Measurements from ENCODE around the gene CLDN11.

GRCh38 chr3:170330153-170330886 is 27.2 kb upstream of the SKIL start:
- PRO-cap: bidirectional peak, plus-strand start at chr3:170330548, minus-strand start at chr3:170330424
- RAMPAGE, long total RNA, 5 experiments: no peak in any of the 5 experiments
- RRBS: no CpG with 5 or more reads among the region's 10 CpGs

DNA sequence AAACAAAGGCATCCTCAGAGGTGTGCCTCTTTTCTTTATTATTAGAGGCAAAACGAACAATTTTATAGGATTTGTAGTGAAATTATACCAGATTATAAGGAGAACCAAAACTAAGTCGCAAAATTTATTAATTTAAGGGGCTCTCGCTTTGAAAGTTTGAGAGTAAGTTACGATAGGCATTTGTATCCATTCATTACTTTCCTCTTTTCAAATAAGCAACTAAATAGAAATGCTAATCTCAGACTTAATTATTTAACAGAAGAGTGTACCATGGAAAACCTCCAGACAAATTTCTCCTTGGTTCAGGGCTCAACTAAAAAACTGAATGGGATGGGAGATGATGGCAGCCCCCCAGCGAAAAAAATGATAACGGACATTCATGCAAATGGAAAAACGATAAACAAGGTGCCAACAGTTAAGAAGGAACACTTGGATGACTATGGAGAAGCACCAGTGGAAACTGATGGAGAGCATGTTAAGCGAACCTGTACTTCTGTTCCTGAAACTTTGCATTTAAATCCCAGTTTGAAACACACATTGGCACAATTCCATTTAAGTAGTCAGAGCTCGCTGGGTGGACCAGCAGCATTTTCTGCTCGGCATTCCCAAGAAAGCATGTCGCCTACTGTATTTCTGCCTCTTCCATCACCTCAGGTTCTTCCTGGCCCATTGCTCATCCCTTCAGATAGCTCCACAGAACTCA is 2.7 kb downstream of the SKIL start:
- PRO-cap: no peak
- RAMPAGE, long total RNA, 5 experiments: start-site peak on the plus strand in 3 of 5 experiments, centred at positions 188 to 339 of the sequence, 15 to 26 reads per replicate
- RRBS: no CpG with 5 or more reads among the region's 11 CpGs

- PRO-cap: no peak
- RAMPAGE, long total RNA, 5 experiments: start-site peak on the plus strand in 1 of 5 experiments, at chr3:170361175-170361292 at its widest, 23 reads per replicate
- RRBS: no CpG with 5 or more reads among the region's 6 CpGs
Observed at GRCh38 chr3:170360765-170361427, 3.4 kb downstream of the SKIL start.

DNA sequence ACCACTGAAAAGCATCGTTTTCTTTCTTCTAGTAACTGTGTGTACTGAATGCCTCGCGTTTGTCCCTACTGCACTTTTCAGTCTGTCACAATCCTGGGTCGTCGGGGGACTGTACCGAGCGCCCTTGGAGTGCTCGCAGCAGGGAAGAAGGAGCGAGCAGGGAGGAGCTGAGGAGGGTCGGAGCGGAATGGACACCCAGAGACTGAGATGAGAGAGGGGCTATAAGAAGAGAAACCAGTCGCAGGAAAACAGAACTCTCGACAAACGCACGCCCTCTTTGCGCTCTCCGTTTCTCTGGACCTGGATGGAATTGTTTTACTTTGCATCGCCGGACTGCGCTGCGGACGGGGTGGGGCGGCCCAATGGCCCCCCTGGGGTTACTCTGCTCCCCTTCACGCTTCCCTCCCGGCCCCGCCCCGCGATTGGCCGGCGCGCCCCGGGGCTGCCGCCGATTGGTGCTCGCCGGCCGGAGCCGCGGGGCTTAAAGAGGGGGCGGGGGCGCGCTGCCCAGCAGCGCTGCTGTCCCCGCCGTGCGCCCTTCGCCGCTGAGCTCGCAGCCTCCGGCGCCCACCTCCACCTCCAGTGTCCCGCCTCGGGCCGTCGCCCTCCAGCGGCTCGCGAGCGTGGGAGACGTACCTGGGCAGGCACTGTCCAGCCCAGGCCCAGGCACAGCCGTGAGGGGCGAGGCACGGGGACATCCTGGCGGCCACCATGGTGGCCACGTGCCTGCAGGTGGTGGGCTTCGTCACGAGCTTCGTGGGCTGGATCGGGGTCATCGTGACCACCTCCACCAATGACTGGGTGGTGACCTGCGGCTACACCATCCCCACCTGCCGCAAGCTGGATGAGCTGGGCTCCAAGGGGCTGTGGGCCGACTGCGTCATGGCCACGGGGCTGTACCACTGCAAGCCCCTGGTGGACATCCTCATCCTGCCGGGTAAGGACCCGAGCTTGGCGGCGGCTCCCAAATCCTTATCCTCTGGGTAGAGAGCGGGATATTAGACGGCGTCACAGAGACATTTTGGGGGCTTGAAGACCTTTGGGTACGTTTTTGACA is at the start of gene CLDN11:
TSS of gene CLDN11 (plus strand) at position 513 of the 1,057 bp plus-strand sequence.
- PRO-cap: bidirectional peak, plus-strand start at position 513 of the sequence, minus-strand start at position 296 of the sequence
- RAMPAGE, long total RNA, 5 experiments: start-site peak on the plus strand in 4 of 5 experiments, centred at positions 527 to 813 of the sequence, 5 to 25 reads per replicate
- RRBS: 2% methylated on average over 19 of the region's 83 CpGs

GRCh38 chr3:171460655-171461351 is 598 bp upstream of the TNIK start:
- PRO-cap: bidirectional peak, plus-strand start at chr3:171460910, minus-strand start at chr3:171460747; bidirectional peak, plus-strand start at chr3:171461175, minus-strand start at chr3:171461160
- RAMPAGE, long total RNA, 5 experiments: no peak in any of the 5 experiments
- RRBS: no CpG with 5 or more reads among the region's 46 CpGs

DNA sequence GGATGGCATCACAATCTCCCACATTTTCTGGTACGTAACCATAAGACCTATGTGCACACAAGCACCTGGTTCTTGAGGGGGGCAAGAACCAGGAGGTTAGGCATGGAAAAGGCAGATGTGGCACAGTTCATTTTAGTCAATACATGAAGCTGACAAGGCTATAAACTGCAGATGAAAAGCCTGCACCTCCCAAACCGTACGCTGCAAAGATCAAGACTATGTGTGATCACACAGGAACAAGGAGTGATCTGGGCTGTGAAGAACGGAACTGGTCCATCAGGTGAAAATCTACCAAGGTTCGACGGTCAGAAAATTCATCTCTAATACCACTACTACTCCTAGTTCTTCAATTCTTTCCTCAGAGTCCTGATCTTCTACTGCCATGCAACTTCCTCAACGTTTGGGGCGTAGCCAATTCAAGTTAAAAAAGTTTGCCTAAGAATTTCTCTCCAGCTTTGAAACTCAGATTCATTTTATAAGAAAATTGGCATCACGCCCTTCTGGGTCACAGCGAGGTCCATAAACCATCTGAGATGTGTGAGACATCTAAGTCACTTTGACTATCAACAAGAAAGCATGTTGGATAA is 41.9 kb downstream of the PLD1 start:
- PRO-cap: no peak
- RAMPAGE, long total RNA, 5 experiments: no peak in any of the 5 experiments
- RRBS: no CpG with 5 or more reads among the region's 10 CpGs

DNA sequence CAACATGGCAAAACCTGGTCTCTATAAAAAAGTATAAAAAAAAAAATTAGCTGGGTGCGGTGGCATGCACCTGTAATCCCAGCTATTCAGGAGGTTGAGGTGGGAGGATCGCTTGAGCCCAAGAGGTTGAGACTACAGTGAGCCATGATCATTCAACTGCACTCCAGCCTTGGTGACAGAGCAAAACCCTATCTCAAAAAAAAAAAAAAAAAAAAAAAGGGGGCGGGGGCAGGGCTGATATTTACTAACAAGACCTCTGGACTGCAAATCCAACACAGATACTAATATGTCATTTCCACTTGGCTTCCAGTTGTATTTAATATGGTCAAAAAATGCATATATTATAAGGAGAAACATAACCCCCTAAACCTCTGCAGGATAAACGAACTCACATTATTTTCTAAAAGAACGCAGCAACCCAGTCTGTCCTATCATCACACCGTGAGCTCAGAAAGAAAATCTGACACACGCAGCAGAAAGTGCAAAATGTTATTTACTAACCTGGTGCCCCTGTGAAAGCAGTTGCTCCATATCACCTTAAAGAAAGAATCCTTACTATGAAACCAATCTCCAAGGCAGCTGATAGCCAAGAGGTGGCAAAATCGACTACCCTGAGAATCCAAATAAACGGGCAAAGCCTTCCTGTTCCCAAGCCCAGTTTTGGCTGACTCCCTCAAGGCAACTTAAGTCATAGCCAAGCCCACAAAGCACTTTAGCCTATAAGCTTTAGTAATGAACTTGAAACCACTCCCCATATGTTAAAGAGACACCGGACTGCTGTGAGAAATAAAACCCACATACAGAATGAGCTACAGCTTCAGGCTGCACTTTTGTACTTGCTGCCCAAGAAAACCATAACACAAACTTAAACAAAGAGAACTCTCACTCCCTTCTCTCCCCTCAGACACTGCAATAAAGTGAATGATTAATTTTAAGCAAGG is 39.3 kb downstream of the PLD1 start:
- PRO-cap: unidirectional peak, minus-strand start at position 662 of the sequence; unidirectional peak, minus-strand start at position 685 of the sequence
- RAMPAGE, long total RNA, 5 experiments: start-site peak on the minus strand in 3 of 5 experiments, centred at positions 640 to 663 of the sequence, 20 to 169 reads per replicate
- RRBS: no CpG with 5 or more reads among the region's 10 CpGs

DNA sequence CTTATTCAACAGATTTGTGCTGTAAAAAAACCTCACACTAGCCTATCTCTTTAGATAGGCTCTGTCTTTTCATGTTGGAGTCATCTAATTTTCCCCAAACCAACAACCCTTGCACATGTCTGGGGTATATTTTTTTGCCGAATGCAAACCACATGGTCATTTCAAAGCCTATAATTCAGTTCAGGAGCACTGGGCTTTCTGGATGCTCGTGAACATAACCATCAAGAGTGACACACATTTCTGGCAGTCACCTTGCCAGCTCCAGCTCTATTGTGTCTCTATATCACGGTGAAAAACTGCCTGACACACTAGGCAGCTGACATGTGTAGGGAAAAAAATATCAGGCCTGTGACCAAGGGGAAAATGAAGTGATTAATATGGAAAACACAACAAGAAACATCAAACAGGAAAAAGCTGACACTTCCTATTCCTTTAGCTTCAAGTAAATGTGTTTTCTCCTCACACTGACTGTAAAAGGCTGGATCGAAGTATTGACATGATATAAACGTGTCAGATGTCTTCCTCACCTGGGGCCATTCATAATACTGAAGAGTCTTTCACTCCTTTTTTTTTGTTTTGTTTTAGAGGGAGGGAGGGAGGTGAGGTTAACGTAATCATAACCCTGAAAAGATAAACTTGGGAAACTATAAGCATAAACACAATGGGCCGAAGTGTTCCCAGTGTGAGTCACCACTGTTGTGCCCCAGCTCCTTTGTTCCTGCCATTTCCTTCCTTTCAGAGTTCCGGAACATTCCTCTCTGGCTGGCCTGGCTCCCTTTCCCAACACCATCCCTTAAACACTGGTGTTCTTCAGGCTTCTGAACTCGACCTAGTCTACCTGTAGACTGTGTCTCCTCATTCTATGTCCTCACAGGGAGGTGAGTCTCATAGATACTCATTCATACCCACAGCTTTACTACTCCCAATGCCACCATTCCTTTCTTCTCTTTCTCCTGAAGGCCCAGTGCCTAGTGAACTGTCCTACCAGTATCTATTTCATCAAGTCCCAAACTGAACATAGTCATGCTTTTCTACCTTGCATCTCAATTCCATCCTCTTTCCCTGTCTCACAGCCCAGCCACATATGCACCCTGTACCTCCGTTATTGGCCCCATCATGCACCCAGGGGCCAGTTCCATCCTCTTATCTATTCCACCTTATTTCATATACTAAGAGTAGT is 18.7 kb downstream of the PLD1 start:
- PRO-cap: no peak
- RAMPAGE, long total RNA, 5 experiments: start-site peak on the minus strand in 1 of 5 experiments, centred at position 1,122 of the sequence, 16 reads per replicate
- RRBS: no CpG with 5 or more reads among the region's 10 CpGs

- PRO-cap: no peak
- RAMPAGE, long total RNA, 5 experiments: no peak in any of the 5 experiments
- RRBS: no CpG with 5 or more reads among the region's 4 CpGs
Observed at GRCh38 chr3:171796682-171797335, 13.5 kb downstream of the PLD1 start.

DNA sequence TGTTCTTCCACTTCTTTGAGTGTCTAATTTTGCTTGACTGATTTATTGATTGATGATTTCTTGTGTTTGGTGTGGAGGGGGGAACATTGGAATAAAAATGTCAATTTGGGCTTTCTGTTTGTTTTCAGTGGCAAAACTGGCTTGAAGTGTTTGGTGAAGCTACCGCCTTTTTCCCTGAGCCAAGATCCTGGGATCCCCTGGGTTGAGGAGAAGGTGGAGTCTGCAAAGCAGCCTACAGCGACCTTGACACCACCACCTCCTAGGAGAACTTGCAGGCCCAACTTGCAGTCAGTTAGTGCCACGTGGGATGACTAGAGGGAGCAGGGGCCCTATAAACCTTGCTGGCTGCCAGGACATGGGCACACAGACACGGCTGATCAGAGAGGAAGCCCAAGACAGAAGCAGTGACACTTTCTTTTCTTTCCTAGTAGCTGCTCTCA is 2.5 kb upstream of the TMEM212 start:
- PRO-cap: no peak
- RAMPAGE, long total RNA, 5 experiments: no peak in any of the 5 experiments
- RRBS: no CpG with 5 or more reads among the region's 4 CpGs

DNA sequence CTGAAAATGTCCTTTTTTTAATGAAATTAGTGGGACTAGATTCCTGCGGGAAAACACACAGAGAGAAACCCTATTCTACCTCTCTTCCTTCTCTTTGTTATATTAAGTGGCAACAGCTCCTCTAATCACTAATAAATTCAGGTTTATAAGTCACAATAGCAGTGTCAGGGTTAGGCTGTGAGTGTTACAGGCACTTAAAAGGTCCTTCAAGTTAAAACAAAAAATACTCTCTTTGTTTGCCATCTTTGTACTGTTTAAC is 2.2 kb upstream of the TMEM212 start:
- PRO-cap: no peak
- RAMPAGE, long total RNA, 5 experiments: no peak in any of the 5 experiments
- RRBS: no CpG with 5 or more reads among the region's 1 CpG

DNA sequence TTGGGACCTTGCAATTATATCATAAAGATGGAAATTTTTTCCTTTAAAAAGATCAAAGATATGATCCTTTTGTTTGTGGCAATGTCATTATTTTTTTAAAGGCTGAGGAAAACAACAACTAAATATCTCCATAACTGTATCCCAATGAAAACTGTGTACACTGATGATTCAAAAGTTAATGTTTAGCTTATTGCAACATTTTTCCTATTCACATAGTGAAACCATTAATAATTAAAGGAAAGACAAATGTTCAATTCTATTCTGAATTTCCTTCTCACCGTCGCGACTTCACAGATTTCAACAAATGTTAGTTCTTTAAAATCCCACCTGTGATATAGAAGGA is 40.3 kb downstream of the TMEM212 start:
- PRO-cap: no peak
- RAMPAGE, long total RNA, 5 experiments: no peak in any of the 5 experiments
- RRBS: no CpG with 5 or more reads among the region's 3 CpGs

DNA sequence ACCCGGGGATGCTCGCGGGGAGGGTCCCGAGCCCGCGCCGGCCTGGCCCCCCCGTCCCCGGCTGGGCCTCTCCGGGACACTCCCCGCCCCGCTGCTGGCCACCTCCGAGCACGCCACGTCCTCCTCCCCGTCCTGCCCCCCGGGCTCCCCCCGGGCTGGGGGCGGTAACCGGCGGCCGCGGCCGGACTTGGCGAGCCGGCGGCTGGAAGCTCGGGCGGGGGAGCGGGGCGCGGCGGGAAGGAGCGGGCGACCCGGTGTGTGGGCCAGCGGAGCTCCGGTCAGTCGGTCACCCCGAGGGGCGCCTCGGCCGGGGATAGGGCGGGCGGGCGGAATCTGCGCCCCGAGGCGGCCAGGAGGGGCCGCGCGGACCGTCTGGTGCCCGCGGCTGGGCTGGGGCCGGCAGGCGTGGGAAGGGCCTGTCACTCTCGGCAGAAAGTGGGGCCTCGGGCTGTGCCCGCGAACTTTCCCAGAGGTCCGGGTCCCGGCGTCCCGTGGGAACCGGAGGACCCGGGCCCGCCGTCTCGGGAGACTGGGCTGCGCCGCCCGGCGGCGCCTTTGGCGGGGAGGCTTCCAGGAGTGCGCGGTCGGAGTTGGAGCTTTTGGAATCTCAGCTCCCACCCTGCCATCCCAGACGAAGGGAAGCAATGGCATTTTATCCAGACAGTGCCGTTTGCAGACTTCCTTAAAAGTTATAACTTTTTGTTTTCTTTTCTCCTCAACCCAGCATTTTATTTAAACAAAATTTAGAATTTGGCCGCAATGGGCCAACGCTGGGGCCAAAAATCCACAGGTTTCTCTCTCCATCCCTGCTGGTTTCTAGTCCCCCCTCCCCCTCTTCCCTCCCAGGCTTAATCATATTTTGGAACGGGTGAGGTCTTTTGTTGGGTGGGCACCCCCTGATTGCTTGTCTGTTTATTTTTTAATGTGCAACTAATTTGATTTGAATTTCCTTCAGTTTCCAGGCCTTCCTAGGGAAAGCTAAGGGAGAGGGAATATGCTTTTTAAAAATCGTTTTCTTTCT is 1.3 kb downstream of the FNDC3B start:
- PRO-cap: bidirectional peak, plus-strand start at position 193 of the sequence, minus-strand start outside the sequence
- RAMPAGE, long total RNA, 5 experiments: start-site peak on the plus strand in 4 of 5 experiments, centred at positions 203 to 223 of the sequence, 72 to 542 reads per replicate
- RRBS: 2% methylated on average over 50 of the region's 85 CpGs

GRCh38 chr3:172063851-172064323 is 24.5 kb downstream of the FNDC3B start:
- PRO-cap: no peak
- RAMPAGE, long total RNA, 5 experiments: no peak in any of the 5 experiments
- RRBS: no CpG with 5 or more reads among the region's 4 CpGs

GRCh38 chr3:172068606-172069582 is 29.5 kb downstream of the FNDC3B start:
- PRO-cap: no peak
- RAMPAGE, long total RNA, 5 experiments: no peak in any of the 5 experiments
- RRBS: no CpG with 5 or more reads among the region's 11 CpGs

GRCh38 chr3:172071253-172072125 is 32.1 kb downstream of the FNDC3B start:
- PRO-cap: no peak
- RAMPAGE, long total RNA, 5 experiments: start-site peak on the plus strand in 1 of 5 experiments, at chr3:172071342-172071493 at its widest, 7 reads per replicate
- RRBS: no CpG with 5 or more reads among the region's 6 CpGs

DNA sequence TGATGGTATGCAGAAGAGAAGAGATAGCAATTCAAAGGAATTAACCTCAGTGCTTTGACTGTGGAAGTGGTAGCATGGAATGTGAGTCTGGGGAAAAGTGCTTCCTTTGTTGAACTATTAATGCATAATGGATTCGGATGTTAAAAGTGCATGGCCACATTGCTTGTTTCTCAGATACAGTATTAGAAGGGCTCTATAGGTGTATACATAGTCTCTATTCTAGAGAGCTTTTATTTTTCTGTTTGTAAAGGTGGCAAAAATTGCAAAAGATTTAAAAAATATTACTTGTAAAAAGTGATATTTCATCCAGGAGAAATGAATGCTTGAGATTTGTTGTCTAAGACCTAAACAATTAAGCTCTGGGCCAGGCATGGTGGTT is 46.3 kb downstream of the FNDC3B start:
- PRO-cap: no peak
- RAMPAGE, long total RNA, 5 experiments: no peak in any of the 5 experiments
- RRBS: no CpG with 5 or more reads among the region's 1 CpG

GRCh38 chr3:172129643-172130329 is 90.4 kb downstream of the FNDC3B start:
- PRO-cap: no peak
- RAMPAGE, long total RNA, 5 experiments: start-site peak on the plus strand in 1 of 5 experiments, at chr3:172130203-172130309 at its widest, 5 reads per replicate
- RRBS: 7% methylated on average over 4 of the region's 8 CpGs

DNA sequence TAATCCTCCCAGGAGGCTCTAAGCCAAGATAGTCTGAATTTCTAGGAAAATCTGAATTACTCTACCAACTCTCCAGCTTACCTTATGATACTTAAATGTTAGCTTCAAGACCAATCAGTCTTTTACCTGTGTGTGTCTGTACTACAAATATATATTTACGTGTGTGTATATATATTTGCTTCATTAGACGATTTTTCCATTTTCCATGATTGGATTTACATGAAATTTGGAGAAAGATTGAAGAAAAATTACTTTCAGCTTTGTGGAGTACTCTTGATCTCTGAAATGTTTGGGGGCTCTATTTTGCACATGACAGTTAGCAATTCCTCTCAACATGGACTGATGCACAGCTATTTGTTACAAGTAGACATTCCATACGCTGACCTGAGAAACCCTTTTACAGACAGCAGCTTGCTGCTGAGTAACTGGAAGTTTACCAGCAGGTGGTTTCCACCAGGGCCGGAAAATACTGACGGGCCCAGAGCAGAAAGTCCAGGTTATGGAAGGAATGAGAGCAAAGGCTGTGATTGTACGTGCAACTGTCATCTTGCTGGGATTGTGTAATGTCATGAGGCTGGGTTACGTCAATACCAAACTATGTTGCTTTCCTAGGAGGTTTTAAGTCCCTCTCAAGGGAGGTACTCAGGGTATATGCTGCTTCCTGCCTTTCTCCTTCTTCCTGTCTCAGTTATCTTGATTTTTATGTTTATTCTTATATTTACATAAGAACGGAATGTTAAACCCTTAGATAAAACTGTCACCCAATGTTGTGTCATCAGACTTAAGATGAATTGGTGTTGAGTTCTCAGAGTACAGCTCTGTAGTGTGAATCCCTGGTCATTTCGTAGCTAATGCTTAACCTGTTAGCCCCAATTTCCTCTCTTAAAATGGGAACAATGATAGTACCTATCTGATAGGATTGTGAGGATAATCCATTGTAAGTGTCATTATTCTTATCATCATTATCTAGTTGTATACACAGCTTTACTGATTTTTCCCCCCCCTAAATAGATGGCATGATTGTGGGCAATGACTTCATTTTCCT is 101.1 kb downstream of the FNDC3B start:
- PRO-cap: no peak
- RAMPAGE, long total RNA, 5 experiments: no peak in any of the 5 experiments
- RRBS: no CpG with 5 or more reads among the region's 9 CpGs

- PRO-cap: no peak
- RAMPAGE, long total RNA, 5 experiments: start-site peak on the plus strand in 1 of 5 experiments, at chr3:172247574-172247765 at its widest, 23 reads per replicate
- RRBS: 67% methylated on average over 2 of the region's 12 CpGs
Observed at GRCh38 chr3:172247325-172247962, 200.8 kb downstream of the GHSR start.